Hematopoietic multipotent progenitor cell (in vitro differentiated cells): ENCODE data around the gene HS3ST4.

- CAGE, long polyA plus RNA, result no peak
Observed at GRCh38 chr16:22189198-22189875, 16.7 kb upstream of the EEF2K start.

DNA sequence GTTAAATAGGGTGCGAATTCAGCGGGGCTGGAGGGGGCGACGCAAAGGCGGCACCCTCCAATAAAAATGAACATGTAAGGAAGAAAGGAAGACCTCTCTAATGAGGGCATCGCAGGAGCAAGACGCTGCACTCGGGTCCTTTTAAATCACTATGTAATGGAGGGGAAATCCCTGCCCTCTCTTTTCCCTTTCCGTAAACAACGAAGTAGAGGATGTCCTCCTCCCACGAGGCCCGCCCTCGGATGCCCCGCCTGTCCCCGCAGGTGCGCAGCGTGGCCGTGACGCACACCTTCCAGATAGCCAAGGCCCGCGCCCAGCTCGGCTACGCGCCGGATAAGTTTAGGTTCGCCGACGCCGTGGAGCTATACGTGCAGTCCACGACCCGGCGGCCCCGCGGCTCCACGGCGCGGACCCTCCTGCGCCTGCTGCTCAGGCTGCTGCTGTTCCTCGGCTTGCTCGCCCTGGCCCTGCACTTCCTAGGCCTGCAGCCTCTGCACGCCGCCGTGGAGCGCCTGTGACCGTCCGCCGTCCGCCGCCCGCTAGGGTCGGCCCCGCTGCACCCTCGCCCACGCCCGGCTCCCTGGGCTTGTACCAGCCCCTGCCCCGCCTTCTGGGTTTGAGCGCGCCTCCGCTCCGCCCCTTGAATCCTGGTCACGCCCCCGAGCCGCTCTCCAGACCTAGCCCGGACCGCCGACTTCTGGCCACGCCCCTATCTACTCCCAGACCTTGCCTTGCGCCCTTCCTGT is 16.0 kb upstream of the EEF2K start:
- CAGE, long polyA plus RNA, result no peak

DNA sequence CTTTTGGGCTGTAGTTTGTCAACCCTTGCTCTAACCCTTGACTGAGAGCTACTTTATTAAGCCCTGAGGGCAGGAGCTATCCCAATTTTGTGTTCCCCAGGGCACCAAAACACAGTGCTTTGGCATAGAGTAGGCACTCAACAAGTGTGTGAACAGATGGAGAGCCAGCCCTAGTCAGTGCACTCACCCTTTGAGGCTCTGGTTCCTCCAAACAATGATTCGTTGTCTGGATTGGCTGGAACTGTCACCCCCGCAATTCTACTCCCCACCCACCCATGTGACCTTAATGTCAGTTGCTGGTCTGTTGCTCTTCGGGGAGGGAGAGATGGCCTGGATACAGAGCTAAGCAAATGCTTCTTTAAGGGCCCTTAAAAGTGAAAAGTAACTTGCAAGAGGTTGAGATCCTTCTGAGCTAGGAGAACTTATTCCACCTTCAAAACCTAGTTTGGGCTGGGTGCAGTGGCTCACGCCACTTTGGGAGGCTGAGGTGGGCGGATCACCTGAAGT is 10.5 kb upstream of the POLR3E start:
- CAGE, long polyA plus RNA, result no peak

GRCh38 chr16:22322734-22323290 is 25.6 kb downstream of the POLR3E start:
- CAGE, long polyA plus RNA, result no peak

- CAGE, long polyA plus RNA, result no peak
Observed at GRCh38 chr16:22357572-22358789, 16.4 kb downstream of the CDR2 start.

- CAGE, long polyA plus RNA, result no peak
Observed at GRCh38 chr16:22782230-22782962, 31.6 kb upstream of the HS3ST2 start.

- CAGE, long polyA plus RNA, result no peak
Observed at GRCh38 chr16:23139829-23140621, 9.2 kb downstream of the USP31 start.

- CAGE, long polyA plus RNA, result no peak
Observed at GRCh38 chr16:23388920-23389454, 64.0 kb downstream of the COG7 start.

GRCh38 chr16:23464811-23465671 is 12.1 kb upstream of the COG7 start:
- CAGE, long polyA plus RNA, result no peak

DNA sequence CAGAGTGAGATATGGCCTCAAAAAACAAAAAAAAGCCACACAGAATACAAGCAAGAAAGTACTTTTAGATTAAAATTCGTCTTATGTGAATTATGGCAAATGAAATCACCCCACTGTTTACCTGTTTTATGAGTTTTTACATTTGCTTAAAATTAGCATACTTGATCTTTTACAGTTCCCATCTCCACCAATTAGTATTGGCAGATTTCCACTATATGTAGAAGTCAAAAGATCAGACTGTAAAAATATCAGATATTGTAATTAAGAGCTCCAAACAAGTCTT is 12.9 kb upstream of the COG7 start:
- CAGE, long polyA plus RNA, result no peak

DNA sequence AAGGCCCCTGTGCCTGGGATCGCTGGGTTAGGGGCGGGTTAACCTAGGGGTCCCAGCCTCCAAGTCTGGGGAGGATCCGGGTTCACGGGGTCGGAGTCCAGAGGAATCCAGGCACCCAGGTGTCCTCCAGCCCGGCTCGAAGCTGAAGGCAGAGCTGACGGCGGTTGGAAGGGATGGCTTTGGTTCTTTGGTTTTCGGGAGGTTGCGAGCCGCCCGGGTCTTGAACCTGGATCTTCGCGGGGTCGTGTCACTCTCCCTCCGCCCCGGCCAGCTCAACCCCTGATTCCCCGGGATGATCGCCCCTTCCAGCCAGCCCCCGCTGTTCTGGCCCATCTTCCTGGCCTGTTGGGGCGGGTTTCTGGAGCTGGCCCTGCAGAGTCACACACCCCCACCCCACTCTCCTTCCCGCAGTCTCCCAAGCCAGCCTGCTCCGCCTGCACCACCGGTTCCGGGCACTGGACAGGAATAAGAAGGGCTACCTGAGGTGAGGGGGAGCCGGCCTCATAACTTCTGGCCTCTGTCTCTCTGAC is 489 bp downstream of the CHP2 start:
- CAGE, long polyA plus RNA, result no peak

- CAGE, long polyA plus RNA, result no peak
Observed at GRCh38 chr16:23836403-23837500, 969 bp downstream of the PRKCB start.

GRCh38 chr16:23863468-23864125 is 27.8 kb downstream of the PRKCB start:
- CAGE, long polyA plus RNA, result no peak

DNA sequence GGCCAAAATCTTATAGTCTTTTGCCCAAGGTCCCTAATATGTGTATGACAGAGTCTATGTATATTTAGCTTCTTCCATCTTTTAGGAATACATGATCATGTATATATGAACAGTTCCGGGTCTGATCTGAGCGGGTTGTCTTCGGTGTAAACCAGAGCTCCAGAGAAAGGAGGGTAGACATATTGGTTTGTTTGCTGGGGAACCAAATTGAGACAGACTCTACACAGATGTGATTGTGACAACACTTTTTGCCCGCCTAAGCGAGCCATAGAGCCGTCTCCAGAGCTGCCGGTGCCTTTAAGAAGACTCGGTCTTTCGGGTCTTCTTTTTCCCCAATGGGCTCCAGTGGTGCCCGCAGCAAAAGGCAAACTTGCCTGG is 836 bp upstream of the CACNG3 start:
- CAGE, long polyA plus RNA, result no peak

DNA sequence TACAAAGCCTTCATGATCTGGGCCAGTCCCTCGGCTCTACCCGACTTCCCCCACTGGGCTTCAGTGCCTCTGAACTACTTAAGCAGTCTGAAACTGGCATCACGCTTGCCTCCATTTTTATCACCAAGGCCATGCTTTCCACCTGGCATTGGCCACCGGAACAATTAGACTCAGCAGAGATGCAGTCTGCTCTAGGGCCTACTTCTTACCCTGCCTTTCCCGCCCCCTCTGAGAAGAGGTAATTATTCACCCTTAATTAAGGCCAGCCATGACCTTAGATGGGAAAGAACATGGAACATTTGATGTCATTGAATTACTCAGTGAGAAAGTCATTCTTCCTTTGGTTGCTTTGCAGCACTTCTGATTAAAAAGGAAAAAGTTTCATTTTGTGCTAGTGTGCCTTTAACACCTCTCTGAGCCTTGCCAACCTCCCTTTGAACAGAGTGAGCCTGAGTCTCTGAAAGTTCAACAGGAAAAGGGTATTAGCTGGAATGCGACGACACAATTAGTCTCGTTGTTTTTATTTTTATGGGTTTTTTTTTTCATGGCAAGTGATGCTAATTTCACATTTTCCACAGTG is 60.9 kb upstream of the TNRC6A start:
- CAGE, long polyA plus RNA, result no peak

- CAGE, long polyA plus RNA, result no peak
Observed at GRCh38 chr16:24669509-24669924, 59.9 kb upstream of the TNRC6A start.

DNA sequence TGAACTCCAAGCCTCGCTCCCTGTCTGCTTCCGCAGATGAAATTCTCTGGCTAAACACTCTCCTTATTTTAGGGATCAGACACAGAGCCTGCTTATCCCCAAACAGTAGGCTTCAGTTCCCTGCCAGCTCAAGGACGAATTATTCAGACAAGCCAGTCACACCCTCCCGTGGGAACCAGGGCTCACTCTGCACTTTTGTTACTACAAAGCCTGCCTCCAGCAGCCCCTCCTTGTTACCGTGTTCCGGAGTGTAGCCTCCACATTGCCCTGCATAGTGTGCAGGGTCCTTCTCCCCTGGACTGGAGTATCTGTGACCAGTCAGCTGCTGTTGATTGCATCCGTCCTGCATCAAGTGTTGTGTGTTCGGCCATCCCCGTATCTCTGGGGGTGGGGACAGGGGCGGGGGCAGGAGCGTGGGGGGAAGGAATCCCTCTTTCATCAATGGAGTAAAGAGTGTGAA is 46.5 kb upstream of the LCMT1 start:
- CAGE, long polyA plus RNA, result no peak

- CAGE, long polyA plus RNA, result no peak
Observed at GRCh38 chr16:25257308-25257755, 313 bp downstream of the ZKSCAN2 start.

DNA sequence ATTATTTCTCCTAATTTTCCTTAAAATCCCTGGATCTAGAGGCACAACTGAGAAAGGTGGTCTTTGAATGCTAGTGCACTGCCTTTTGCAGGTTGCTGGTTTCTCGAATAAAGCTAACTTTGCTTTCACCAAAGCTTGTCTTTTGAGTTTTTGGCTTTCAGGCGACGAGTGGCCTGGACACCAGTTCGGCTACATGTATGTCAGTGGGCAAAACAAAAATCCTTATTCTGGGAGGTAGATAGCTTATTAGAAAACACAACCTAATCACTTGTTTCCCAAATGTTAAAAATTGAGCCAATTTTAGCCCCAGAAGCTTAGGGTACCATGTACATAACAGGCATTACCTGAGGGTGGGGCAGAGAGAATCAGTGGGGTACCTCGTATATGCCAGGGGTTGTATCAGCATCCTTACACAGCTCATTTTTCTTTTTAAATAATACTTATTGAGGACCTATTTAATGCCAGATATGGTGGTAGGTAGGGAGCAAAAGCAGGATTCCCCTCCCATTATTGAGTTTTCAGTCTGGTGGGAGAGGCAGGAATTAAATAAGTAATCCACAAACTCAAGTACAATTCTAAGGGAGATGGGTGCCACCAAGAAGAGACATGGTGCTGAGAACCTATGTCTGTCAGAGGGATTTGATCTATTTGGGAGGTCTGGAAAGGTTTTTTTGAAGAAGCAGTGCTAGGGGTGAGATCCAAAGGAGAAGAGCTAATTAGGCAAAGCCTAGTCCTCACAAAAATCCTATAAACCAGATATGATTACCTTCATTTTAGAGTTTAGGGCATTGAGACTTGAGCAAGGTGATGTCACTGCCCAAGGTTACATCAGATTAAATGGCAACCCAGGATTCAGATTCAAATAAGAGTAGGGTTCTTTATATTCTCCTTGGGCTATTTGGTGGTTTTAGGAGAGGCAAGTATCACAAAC is 3.6 kb upstream of the ZKSCAN2 start:
- CAGE, long polyA plus RNA, result no peak

- CAGE, long polyA plus RNA, result no peak
Observed at GRCh38 chr16:25691334-25692212, at the start of gene HS3ST4. Gene HS3ST4, plus strand, starts transcription at chr16:25691959.